Epithelial cell of proximal tubule (primary cell): ENCODE measurements around the gene WDR43.

GRCh38 chr2:28577708-28578217, 81.9 kb downstream of the PLB1 start:
- RAMPAGE, long total RNA = no peak
- RRBS = no CpG with 5 or more reads among the region's 7 CpGs

- RAMPAGE, long total RNA = no peak
- RRBS = no CpG with 5 or more reads among the region's 14 CpGs
Measured at GRCh38 chr2:28583742-28584708, 88.2 kb downstream of the PLB1 start.

DNA sequence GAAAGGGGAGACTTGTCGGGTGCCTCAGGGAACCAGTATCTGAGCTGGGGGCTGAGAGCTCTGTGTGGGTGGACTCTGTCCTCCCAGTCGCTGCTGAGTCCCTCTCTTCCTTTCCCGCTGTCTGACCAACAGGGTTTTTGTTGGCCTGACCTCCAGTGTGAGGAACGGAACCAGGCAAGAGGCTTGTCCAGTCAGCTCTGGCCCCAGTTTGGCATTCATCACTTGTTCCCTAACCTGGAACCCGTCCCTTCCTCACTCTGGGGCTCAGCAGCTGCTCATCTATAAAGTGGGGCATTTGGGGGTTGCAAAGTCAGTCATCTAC, 116.3 kb downstream of the PLB1 start:
- RAMPAGE, long total RNA = no peak
- RRBS = no CpG with 5 or more reads among the region's 5 CpGs

DNA sequence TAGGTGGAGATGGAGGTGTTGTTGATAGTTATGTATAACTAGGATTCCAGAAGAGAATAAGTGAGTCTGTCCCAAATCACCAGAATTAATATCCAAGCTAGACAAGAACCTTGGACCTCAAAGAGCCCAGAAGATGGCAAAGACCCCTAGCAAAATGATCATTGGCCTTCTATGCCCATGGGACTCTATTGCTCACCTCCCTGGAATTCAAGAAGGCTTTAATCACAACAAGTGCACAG, 88.4 kb upstream of the PPP1CB start:
- RAMPAGE, long total RNA = no peak

- RAMPAGE, long total RNA = no peak
- RRBS = no CpG with 5 or more reads among the region's 8 CpGs
Measured at GRCh38 chr2:28664975-28665735, 86.5 kb upstream of the PPP1CB start.

- RAMPAGE, long total RNA = no peak
- RRBS = under 1% methylated on average over 18 of the region's 54 CpGs
Measured at GRCh38 chr2:28752199-28752719, 629 bp downstream of the PPP1CB start.

GRCh38 chr2:28754302-28754618, 2.6 kb downstream of the PPP1CB start:
- RAMPAGE, long total RNA = no peak
- RRBS = no CpG with 5 or more reads among the region's 4 CpGs

DNA sequence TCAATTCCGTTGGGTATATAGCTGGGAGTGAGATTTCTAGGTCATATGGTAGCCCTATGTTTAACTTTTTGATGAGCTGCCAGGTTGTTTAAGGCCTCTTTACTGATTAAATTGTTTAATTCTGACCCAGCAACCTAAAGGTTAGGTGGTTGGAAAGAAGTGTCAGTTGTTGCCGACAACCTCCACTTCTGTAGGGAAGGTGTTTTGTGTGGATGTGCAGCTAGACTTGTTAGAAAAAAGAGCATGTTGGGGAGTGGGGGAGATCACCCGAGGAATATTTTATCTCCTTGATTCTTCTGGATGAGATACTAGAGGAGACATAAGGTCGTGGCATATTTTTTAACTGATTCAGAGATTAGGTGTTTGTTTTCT, 5.7 kb downstream of the PPP1CB start:
- RAMPAGE, long total RNA = no peak
- RRBS = no CpG with 5 or more reads among the region's 4 CpGs

- RAMPAGE, long total RNA = start-site peak on the plus strand at chr2:28894659-28894695, 621 and 77 reads in 2 replicates
- RRBS = 9% methylated on average over 8 of the region's 73 CpGs
Measured at GRCh38 chr2:28894136-28895006, at the start of gene WDR43. WDR43 (plus strand) TSS chr2:28894667.

DNA sequence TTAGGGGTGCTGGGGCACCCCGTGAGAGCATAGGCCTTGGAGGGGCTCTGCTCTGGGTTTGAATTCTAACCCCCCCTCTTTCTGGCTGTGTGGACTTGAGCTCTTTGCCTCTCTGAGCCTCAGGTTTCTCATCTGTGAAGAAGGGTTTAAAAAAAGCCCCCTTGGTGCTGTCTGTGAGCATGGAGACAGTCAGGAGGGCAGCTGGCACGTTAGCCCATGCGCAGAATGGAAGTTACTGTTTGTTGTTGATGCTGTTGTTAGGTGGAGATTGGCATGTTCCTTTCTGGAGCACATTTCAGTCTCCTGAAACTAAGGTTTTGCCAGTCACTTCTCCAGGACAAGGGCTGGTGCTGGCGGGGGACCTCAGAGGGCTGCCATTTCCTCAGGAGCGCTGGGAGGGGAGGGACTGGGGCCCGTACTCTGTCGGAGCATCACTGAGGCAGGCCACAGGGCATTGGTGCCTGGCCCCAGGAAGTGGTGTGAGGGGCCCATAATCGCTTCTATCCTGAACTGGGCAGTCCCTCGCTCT, 925 bp downstream of the TOGARAM2 start:
- RAMPAGE, long total RNA = no peak
- RRBS = no CpG with 5 or more reads among the region's 9 CpGs

GRCh38 chr2:29010844-29011540, 29.9 kb downstream of the TOGARAM2 start:
- RAMPAGE, long total RNA = no peak
- RRBS = no CpG with 5 or more reads among the region's 12 CpGs

DNA sequence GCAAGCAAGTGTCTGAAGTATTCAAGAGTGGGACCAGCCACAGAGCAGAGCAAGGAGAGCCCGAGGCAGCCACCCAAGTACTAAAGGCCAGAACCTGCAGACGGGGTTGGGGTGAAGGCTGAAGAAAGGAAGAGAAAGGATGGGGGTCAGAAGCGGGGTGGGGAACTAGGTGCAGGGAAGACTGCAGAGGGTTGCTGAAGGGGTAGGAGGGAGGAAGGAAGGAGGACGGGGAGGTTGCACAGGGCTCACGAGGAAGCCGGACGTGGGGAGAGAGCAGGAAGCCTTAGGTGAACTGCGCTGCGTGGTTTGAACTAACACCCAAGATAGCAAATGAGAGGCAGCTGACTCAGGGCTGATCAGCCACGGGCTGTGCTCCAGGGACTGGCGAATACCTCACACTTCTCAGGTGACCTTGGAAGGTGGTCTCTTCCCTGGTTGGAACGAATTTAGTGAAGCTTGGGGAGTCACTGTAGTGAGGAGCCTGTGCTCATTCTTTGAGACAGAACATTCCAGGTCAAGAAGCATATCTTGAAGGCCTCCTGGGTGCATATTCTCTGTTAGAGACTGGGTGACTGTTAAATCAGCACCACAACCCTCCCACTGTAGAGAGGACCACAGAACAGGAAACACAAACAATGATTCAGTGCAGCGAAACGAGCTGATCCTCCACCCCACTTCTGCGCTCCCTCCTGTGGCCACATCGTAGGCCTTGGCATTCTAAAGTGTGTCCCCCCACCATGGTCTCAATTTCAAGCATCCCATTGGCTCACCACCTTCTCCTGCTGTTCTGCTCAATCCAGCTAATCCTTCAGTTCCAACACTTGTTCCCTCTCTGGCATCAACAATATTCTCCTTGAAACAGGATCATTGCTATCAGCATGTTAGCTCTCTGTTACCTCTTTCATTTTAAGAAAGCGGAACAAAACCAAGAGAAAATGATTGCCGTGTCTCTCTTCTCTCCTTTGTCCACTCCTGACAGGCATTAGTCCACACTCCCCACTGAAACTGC, 33.8 kb downstream of the TOGARAM2 start:
- RAMPAGE, long total RNA = no peak
- RRBS = no CpG with 5 or more reads among the region's 18 CpGs

DNA sequence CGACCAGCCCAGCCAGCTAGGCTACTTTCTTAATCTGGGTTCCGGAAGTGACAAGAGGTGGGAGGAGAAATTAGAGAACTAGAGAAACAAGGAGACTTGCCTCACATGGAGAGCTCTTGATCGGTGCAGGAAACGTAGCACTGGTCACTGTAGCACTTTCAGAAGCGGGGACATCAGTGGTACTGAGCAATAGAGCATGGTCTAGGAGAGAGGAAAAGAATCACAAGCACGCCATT, 202.9 kb downstream of the CLIP4 start:
- RAMPAGE, long total RNA = no peak
- RRBS = no CpG with 5 or more reads among the region's 6 CpGs

GRCh38 chr2:29940729-29941111, 19.3 kb upstream of the ALK start:
- RAMPAGE, long total RNA = no peak
- RRBS = no CpG with 5 or more reads among the region's 5 CpGs

- RAMPAGE, long total RNA = no peak
- RRBS = no CpG with 5 or more reads among the region's 7 CpGs
Measured at GRCh38 chr2:30148168-30148546, 1.4 kb downstream of the YPEL5 start.

- RAMPAGE, long total RNA = no peak
- RRBS = no CpG with 5 or more reads among the region's 3 CpGs
Measured at GRCh38 chr2:30151383-30152173, 4.8 kb downstream of the YPEL5 start.

DNA sequence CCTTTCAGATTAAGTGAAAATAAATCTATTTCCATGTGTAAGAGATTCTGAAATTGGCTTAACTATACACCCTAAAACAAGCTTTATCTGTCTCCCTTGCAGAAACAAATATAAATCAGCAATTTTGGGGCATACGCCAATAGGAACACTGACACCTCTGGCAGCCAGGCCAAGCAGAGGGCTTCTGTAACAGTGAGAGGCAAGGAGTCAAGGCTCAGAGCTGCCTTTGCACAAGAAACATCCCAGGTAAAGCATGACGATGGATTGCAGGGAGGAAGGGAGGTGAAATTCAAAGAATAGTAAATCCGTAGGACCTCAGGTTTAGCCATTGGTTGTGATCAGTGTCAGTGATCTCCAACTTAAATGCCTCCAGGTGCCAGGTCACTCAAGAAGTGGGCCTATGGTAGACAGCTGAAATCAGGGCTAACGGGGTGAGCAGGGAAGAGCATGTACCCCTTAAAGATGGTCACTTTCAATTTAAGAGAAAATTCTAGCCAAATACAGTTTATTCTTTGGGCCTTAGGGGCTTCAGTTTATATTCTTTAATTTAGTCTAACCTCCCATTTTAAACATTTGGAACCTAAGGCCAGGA, 19.3 kb downstream of the YPEL5 start:
- RAMPAGE, long total RNA = no peak
- RRBS = no CpG with 5 or more reads among the region's 4 CpGs

GRCh38 chr2:30178664-30179164, 31.9 kb downstream of the YPEL5 start:
- RAMPAGE, long total RNA = no peak
- RRBS = no CpG with 5 or more reads among the region's 9 CpGs

DNA sequence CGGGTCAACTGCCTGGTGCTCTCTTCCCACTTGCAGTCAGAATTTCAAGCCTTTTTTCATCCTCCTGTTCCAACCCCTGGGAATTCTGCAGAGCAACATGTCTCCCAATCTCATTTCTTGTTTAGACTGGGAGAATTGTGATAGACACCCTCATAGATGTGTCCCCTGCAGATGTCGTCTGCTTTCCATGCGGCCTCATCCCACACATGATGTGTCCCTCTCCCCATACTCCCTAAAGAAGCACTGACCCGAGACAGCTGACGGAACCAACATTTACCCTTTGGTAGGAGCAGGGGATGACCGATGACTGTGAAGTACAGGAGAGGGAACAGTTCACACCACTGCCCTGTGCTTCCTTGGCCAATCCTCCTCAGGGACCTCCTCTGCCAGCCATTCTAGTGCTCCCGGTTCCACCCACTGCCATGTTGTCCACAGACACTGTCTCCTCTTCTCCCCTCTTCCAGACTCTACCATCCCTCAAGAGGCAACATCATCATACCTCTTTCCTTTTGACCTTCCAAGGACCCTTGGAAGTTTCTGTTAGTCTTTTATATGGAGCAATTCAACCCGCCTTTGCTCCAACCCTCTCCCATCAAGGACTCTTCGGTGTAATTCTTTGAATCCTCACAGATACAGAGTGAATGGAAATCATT, 98.9 kb upstream of the LCLAT1 start:
- RAMPAGE, long total RNA = no peak
- RRBS = no CpG with 5 or more reads among the region's 9 CpGs

- RAMPAGE, long total RNA = no peak
- RRBS = no CpG with 5 or more reads among the region's 6 CpGs
Measured at GRCh38 chr2:30359769-30360224, 87.2 kb upstream of the LCLAT1 start.